Subcutaneous adipose tissue (tissue), 3 donors: ENCODE measurements around the genes MTMR2 and ARHGAP42.

GRCh38 chr11:95129333-95129961 lies 39.8 kb downstream of the ENDOD1 start:
- PRO-cap = no peak
- RAMPAGE, long total RNA, 3 experiments = no peak in any of the 3 experiments

DNA sequence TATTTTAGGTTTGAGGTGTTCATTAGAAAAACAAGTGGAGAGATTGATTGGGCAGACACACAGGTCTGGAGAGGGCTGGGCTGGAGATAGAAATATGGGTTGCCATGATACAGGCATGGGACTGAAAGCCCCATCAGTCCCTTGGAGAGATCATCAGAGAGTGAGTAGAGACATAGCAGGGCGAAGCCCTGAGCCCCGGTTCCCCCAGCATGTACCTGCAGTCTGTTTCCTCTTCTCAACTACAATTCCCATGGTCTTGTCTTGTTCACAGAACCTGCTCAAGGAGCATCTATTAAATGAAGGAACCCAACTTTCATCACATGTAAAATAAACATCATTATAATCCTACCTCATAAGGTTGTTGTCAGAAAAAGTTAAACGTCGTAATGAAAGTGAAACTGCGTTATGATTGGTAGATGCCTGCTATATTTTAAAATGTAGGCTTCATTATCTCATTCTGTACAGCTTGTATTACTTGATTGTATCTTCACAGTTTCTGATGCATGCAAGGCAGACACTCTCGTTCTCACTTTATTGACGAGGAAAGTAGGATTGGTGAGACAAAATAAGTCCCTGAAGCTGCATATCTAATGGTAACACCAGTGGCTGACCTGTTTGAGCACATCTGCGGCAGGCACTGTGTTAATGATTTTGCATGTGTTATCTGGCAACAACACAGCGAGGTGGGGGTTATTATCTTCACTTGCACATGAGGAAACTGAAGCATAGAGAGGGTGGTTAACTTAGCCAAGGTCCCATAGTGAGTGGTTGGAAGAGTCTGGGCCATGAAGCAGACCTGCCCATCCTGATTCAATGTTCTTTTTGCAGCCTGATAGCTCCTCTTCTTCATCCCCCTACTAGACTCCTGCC lies 63.5 kb downstream of the ENDOD1 start:
- PRO-cap = no peak
- RAMPAGE, long total RNA, 3 experiments = no peak in any of the 3 experiments

DNA sequence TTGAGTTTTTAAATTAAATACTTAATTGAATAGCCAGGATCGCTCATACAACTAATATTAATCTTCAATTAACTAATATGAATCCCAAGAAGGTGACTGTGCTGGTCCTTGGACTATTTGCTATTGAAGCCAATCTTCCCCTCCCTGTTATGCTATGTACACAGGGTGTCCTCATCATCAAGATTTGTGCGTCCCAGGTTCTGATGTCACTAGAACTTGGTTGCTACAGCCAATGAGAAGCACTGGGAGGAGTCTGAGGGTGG lies 212.2 kb upstream of the SESN3 start:
- PRO-cap = no peak
- RAMPAGE, long total RNA, 3 experiments = no peak in any of the 3 experiments

GRCh38 chr11:95487462-95487951 lies 256.5 kb upstream of the SESN3 start:
- PRO-cap = no peak
- RAMPAGE, long total RNA, 3 experiments = no peak in any of the 3 experiments

DNA sequence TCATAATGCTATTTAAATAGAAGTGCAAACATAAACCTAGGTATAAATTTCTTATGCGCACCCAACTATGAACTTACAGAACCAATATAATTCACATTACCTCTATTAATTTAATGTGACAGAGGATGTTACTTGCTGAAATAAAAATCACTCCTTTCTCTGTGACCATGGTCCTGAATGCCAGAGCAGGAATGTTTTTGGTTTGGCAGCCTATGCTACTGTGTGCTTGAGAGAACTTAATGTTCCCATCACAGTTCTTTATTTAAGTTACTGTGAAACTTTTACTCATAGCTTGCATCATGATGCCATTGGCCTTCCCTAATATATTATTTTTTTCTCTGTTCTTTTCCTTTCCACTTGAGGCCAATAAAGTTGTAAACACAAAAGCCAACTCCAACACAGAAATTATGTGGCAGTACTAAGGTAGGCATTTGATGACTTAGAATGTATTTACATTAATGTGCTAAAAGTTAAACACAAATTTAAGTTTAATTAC lies 142.2 kb downstream of the FAM76B start:
- PRO-cap = no peak
- RAMPAGE, long total RNA, 3 experiments = no peak in any of the 3 experiments

- PRO-cap = no peak
- RAMPAGE, long total RNA, 3 experiments = no peak in any of the 3 experiments
Measured at GRCh38 chr11:95703129-95703448, 86.5 kb downstream of the FAM76B start.

GRCh38 chr11:95715517-95716500 lies 73.8 kb downstream of the FAM76B start:
- PRO-cap = no peak
- RAMPAGE, long total RNA, 3 experiments = no peak in any of the 3 experiments

- PRO-cap = no peak
- RAMPAGE, long total RNA, 3 experiments = no peak in any of the 3 experiments
Measured at GRCh38 chr11:95922953-95923416, 922 bp downstream of the MTMR2 start.

DNA sequence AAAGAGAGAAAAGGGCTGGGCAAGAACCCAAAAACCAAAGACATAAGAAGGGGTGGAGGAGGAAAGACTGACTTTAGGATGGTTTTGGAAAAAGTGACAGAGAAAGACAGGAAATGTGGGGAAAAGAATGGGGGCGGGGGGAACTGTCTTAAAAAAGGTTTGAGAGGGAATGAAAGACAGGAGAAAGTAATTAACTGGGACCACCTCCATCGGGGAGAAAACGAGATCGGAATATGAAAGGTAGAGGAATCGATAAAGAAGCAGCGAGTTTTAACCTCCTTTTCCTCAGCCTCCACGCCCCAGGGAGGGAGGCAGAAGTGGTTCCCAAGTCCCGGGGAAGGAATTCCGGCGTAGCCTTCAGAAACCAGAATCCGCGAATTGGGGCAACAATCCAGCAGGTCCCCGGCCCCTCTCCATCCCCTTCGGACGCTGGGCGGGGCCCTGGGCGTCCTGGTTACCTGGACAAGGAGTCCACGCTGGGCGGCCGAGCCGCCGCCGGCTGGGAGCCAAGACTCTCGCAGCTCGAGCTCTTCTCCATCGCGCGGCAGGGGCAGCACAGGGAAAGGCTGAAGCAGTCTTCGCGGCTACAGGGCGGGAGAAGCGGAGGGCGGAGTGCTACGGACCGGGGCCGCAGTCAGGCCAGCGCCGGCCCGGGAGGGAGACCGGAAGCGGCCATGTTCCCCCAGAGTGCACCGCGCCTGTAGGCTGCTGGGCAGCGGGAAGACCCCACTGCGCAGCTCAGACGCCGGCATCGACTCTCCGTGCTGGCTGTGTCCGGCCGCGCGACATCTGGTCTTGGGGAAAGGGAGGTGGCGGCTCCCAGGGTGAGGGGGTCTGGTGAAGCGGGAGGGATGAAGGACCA lies at the start of gene MTMR2:
Gene MTMR2, minus strand, starts transcription at position 691 of the 862 bp plus-strand sequence.
- PRO-cap = bidirectional peak, plus-strand start at position 741 of the sequence, minus-strand start at position 557 of the sequence
- RAMPAGE, long total RNA, 3 experiments = start-site peak on the plus strand in 1 of 3 experiments, centred at position 713 of the sequence, 5 reads per replicate; start-site peak on the minus strand in 2 of 3 experiments, centred at positions 556 to 671 of the sequence, 42 to 149 reads per replicate

GRCh38 chr11:96154646-96155492 lies 188.1 kb downstream of the MAML2 start:
- PRO-cap = no peak
- RAMPAGE, long total RNA, 3 experiments = no peak in any of the 3 experiments

GRCh38 chr11:96155726-96156821 lies 186.9 kb downstream of the MAML2 start:
- PRO-cap = unidirectional peak, minus-strand start at chr11:96155871; unidirectional peak, minus-strand start at chr11:96156522
- RAMPAGE, long total RNA, 3 experiments = no peak in any of the 3 experiments

DNA sequence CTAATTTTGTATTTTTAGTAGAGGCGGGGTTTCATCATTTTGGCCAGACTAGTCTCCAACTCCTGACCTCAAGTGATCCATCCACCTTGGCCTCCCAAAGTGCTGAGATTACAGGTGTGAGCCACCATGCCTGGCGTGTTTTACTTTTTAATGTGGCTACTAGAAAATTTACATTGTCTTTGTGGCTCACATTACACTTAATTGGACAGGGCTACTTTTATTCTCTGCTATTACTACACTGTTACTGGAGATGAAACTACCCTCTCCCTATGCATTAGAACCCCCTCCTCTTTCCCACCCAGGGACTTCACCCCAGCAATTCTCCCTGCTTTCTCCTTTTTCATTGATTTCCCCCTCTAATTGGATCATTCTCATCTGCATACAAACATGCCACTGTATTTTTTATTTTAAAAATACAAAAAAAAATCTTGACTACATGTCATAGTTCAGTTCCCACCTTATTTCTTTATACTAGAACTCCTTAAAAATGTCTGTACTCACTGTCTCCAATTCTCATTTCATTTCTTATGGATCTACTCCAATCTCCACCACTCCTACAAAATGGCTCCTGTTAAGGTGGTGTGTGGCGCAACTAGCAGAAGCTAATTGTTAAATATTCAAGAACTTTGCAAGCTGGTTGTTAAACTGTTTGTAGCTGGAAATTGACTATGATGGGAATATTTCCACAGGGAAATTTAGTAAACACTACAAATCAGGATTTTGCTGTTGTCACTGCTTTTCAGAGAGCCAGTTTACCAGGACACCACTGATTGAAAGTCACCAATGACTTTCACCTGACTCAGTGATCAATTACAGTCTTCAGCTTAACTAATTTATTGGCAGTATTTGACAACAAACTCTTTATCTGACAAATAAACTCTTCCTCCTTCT lies 94.5 kb downstream of the MAML2 start:
- PRO-cap = no peak
- RAMPAGE, long total RNA, 3 experiments = no peak in any of the 3 experiments

DNA sequence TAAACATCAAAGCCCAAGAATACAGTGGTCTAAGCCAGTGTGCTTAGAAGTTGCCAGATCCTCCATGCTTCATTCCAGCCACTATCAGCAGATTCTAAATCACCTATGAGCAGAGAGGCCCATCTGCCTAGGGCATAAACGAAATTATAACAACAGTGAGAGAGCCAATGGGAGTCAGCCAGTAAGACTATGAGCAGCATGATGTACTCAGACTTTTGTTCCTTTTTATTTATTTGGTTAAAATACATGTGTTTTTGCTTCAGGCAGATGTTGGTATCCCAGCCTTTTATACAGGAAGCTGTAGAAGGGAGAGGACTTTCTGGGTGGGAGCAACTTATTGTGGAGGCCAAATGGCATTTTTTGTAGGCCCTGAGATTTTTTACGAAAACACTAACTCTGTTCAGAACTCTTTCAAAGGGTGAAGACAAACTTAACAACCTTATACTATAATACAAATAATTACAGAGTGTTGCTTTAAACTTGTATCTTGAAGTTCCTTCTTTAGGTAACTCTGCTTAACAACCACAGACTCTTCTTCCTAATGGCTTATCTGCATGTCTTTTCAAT lies 84.3 kb downstream of the MAML2 start:
- PRO-cap = no peak
- RAMPAGE, long total RNA, 3 experiments = no peak in any of the 3 experiments

- PRO-cap = no peak
- RAMPAGE, long total RNA, 3 experiments = no peak in any of the 3 experiments
Measured at GRCh38 chr11:96259187-96259408, 83.9 kb downstream of the MAML2 start.

GRCh38 chr11:100686920-100687778 lies at the start of gene ARHGAP42:
ARHGAP42 (plus strand) TSS chr11:100687288.
- PRO-cap = bidirectional peak, plus-strand start at chr11:100687231, minus-strand start at chr11:100687125; bidirectional peak, plus-strand start at chr11:100687306, minus-strand start at chr11:100687305; bidirectional peak, plus-strand start at chr11:100687494, minus-strand start at chr11:100687470
- RAMPAGE, long total RNA, 3 experiments = start-site peak on the plus strand in 2 of 3 experiments, at chr11:100687138-100687363 at its widest, 19 to 33 reads per replicate

DNA sequence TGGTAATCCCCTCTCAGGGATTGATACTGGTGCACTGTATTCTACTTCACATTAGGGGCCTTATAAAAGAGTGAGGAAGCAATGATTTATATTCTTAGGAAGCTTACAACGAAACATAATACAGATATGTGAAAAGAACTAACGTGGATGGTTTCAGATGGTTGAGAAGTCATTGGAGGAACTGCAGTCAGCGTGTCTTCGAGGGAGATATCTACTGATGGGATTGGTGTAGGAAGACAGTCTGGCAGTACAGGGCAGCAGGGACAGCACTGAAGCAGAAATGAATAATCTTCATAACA lies 28.6 kb downstream of the ARHGAP42 start:
- PRO-cap = unidirectional peak, plus-strand start at position 239 of the sequence
- RAMPAGE, long total RNA, 3 experiments = no peak in any of the 3 experiments

DNA sequence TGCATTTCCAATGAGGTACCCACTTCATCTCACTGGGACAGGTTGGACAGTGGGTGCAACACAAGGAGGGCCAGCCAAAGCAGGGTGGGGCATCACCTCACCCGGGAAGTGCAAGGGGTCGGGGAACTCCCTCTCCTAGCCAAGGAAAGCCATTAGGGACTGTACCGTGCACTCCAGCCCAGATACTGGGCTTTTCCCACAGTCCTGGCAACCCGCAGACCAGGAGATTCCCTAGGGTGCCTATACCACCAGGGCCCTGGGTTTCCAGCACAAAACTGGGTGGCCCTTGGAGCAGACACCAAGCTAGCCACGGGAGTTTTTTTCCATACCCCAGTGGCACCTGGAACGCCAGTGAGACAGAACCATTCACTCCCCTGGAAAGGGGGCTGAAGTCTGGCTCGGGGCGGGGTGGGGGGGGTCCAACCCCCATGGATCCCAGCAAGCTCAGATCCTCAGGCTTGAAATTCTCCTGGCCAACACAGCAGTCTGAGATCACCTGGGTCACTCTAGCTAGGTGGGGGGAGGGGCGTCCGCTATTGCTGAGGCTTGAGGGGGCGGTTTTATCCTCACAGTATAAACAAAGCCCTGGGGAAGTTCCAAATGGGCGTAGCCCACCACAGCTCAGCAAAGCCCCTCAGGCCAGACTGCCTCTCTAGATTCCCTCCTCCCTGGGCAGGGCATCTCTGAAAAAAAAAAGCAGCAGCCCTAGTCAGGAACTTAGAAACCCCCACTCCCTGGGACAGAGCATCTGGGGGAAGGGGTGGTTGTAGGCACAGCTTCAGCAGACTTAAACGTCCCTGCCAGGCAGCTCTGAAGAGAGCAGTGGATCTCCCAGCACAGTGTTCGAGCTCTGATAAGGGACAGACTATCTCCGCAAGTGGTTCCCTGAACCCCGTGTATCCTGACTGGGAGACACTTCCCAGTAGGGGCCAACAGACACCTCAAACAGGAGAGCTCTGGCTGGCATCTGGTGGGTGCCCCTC lies 16.9 kb downstream of the TRPC6 start:
- PRO-cap = no peak
- RAMPAGE, long total RNA, 3 experiments = no peak in any of the 3 experiments

DNA sequence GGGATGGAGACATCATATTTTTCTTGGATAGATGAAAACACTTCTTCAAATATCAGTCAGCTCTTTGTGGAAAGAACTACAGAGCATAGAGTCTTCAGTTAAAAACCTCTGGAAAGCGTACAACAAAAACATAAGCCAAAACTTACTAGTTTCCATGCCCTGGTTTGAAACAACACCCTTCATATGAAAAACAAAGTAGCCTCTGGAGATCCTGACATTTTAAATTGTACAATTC lies 7.0 kb upstream of the CEP126 start:
- PRO-cap = no peak
- RAMPAGE, long total RNA, 3 experiments = no peak in any of the 3 experiments

DNA sequence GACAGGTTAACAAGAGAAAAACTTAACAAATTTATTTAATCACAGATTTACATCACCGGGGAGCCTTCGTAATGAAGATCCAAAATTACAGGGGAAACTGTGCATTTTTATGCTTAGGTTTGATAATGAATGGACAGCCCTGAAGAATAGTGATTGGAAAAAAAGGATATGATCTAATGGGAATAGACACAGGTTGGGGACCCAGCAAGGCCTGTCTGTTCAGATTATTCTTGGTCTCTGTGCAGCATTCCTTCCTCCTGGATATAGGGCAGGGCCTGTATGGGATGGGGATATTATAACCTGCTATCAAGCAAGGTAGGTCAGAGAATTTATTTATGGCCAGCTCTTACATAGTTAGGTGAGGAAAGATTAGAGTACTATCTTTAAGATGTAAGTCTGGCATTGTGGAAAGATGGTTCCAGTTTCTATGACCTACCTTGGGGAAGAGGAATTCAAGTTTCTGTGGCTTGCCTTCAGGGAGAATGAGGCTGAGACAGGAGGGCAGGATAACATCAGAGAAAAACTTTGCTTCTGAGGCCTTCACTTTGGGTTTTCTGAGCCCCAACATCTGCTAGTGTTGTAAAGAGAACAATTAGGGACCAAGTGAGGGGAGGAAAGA lies 8.5 kb upstream of the BIRC2 start:
- PRO-cap = no peak
- RAMPAGE, long total RNA, 3 experiments = no peak in any of the 3 experiments

GRCh38 chr11:102384737-102385233 lies 37.8 kb downstream of the BIRC2 start:
- PRO-cap = no peak
- RAMPAGE, long total RNA, 3 experiments = no peak in any of the 3 experiments